ENCODE results near the genes ATG4D and C19orf38.

GRCh38 chr19:10316358-10316891, 610 bp upstream of the FDX2 start:
- PRO-cap, result no peak

DNA sequence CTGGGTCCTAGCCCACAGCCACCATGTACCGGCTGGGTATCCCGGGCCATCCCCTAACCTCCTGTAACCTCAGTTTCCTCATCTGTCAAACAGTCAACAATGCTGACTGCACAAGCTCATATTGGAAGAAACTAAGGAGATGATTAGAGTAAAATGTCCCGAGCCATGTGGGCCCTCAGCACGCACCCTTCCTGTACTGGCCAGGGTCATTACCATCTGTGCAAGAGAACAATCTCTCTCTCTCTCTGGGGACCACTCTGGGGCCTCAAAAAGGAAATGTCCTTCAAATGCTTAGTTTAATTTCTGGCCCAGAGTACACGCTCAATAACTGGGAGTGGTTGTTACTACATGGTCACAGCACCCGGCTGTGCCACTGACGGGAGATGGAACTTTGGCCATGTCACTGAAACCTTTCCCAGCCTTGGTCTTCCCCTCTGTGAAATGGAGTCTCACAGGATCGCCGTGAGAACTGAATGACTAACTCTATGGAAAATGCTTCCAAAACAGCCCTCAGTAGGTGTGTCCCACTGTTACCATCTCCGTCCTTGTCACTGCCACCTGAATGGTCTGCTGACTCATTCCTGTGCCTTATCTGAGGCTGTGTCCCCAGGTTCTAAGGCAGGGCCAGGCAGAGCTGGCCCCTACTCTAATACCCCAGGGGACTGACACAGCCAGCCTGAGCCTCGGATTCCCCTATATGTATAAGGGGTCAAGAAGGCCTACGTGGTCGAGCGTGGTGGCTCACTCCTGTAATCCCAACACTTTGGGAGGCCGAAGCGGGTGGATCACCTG, 4.7 kb downstream of the CDC37 start:
- PRO-cap, result no peak

DNA sequence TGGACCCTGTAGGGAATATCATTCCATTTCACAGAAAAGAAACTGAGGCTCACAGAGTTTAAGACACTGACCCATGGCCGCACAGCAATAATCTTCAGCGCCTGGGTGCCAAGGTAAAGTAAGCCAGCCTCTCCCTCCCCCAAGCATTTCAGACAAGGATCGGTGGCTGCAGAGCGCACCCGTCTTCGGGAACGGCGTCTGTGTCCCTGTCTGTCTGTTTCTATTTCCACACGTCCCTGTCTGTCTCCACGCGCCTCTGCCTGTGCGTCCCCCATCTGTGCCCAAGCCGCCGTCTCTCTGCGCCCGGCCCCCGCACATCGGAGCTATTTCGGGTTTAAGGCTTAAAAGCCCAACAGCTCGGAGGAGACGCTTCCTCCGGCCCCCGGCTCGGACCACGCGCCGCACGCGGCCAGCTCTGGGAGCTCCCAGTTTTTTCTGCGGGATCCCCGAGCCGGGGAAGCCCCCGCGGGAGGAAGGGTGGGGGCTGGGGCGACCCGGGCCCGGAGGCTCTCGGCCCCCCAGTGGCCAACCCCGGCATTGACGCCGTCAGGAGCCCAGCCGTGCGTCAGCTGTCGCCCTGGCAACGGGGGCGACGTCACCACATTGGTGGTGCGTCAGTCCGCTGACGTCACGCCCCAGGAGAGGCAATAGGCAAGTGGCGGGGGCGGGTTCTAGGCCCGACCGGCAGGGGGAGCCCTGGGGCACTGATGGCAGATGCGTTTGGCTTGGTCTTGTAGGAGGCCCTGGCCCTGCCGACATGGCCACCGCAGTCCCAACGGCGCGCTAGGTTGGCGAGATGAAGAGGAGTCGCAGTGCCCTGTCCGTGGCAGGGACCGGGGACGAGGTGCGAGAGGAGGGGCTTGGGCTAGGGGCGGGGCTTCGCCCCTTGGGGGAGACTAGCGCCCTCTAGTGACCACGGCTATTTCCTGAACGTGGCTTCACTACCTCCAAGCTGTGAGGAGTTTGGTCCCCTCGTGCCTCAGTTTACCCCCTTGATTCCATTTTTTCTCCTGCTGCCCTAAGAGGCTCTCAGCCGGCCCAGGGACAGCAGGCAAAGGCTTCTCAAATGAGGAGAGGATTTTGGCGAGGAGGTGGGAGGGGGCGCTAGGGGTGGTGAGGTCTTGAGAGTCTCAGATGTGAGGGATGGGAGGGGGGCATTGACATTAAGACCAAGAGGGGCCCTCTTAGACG, 3.8 kb upstream of the PDE4A start:
- PRO-cap, result unidirectional peak, minus-strand start at position 520 of the sequence

- PRO-cap, result no peak
Observed at GRCh38 chr19:10450418-10451406, 30.4 kb downstream of the PDE4A start.

- PRO-cap, result unidirectional peak, plus-strand start at chr19:10543917
Observed at GRCh38 chr19:10543442-10544616, at the start of gene ATG4D. ATG4D (plus strand) TSS chr19:10543904.

- PRO-cap, result no peak
Observed at GRCh38 chr19:10569096-10569899, 519 bp upstream of the CDKN2D start.

DNA sequence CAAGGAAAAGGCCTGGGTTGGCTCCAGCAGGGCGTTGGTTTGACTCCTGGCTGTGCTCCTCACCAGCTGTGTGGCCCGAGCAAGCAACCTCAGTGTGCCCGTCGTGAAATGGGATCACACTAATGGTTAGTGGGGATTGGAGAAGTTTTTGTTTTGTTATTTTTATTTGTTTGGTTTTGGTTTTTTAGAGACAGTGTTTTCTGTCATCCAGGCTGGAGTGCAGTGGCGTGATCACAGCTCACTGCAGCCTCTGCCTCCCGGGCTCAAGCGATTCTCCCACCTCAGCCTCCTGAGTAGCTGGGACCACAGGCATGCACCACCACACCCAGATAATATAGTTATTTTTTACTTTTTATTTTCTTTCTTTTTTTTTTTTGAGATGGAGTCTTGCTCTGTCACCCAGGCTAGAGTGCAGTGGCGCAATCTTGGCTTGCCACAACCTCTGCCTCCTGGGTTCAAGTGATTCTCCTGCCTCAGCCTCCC, 12.4 kb upstream of the SLC44A2 start:
- PRO-cap, result no peak

- PRO-cap, result no peak
Observed at GRCh38 chr19:10616157-10616673, 9.1 kb upstream of the SLC44A2 start.

GRCh38 chr19:10678634-10679414, 22.4 kb upstream of the QTRT1 start:
- PRO-cap, result no peak

- PRO-cap, result no peak
Observed at GRCh38 chr19:10683932-10684241, 17.4 kb upstream of the QTRT1 start.

DNA sequence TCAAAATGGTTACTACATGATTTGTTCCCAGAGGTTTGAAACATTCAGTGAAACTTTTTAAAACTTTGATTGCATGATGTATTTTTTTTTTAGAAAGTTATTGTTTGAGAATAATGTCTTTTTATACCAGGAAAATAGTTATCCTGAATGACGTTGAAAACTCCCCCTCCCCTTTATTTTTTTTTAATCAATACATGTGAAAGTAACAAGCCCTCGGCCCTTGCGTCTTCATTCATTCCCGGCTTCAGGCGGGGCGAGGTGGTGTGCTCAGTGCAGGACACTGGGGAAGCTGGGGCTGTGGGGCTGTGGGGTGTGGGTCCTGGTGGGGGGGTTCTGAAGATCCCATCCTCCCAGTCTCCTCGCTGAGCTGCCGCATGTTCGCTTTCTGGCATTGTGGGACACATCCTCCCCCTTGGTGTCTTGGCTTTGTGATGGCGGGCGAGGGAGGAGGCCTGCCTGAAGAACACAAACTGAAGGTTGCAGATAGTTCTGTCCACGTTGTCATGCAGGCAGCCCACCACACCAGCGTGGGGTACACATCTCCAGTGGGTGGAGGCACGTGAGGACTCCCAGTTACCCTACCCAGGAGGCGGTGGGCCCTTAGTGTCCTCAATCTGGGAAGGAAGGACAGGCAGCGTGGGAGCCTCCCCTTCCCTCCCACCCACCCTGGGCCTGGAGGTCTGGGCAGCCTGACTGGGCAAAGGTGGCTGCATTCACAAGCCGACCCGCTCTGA, 15.5 kb upstream of the QTRT1 start:
- PRO-cap, result no peak

GRCh38 chr19:10686674-10687241, 14.5 kb upstream of the QTRT1 start:
- PRO-cap, result unidirectional peak, plus-strand start at chr19:10687178

- PRO-cap, result no peak
Observed at GRCh38 chr19:10736112-10736895, 18.4 kb downstream of the DNM2 start.

- PRO-cap, result no peak
Observed at GRCh38 chr19:10761544-10762219, 43.8 kb downstream of the DNM2 start.

- PRO-cap, result no peak
Observed at GRCh38 chr19:10763343-10764124, 45.7 kb downstream of the DNM2 start.

DNA sequence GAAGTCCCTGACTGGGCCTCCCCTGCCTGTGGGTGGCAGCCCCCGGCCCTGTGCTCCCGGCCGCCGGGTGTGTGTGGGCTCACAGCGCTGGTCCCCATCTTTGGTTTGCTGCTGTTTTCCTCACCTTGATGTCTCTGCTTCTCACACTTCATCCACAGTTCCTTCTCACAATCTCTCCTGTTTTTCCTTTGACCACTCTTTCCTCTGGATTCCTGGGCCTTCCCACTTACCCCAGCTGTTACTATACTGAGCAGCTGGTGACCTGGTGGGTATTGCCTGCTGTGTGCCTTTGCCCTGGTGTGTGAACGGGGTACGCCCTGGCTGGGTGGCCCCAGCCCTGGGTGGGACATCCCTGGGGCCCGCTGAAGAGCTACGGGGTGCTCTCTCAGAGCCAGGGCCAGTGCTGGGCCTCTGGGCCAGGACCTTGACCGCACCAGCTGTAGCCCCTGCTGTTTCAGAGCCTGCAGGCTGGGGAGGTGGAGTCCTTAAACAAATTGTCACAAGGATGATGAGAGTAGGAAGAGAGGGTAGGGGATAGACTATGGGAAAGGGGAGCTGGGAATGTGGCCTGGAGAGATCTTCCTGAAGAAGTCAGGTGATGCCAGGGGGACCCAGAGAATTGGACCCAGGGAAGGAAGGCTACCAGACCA, 32.5 kb downstream of the TMED1 start:
- PRO-cap, result no peak

- PRO-cap, result no peak
Observed at GRCh38 chr19:10805499-10805984, 30.5 kb downstream of the TMED1 start.

DNA sequence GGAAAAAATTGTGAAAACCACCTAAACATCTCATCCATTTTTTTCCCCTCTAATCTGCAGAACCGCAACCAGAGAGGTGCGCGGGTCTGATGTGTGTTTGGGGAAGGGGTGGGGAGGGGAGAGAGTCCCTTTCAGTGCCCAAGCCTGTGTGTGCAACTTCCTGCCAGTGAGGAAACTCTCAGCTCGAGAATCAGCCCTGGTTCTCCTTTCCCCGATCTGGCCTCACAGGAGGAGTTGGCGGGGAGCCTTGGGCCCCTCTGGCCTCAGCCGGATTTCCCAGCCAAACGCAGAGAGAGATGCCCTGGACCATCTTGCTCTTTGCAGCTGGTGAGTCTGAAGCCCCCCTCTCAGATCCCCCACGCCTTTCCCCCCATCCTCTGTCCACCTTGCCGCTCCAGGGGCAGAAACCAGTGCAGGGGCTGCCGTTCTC, at the start of gene C19orf38:
TSS of gene C19orf38 (plus strand) at position 203 of the 430 bp plus-strand sequence.
- PRO-cap, result no peak

GRCh38 chr19:10891284-10892308, 20.2 kb downstream of the CARM1 start:
- PRO-cap, result no peak

- PRO-cap, result bidirectional peak, plus-strand start at chr19:10961003, minus-strand start at chr19:10960708
Observed at GRCh38 chr19:10960620-10960776, 332 bp upstream of the SMARCA4 start.